Epithelial cell of esophagus (primary cell): ENCODE data around the genes FN1 and RPL37A.

- RRBS: no CpG with 5 or more reads among the region's 13 CpGs
These were observed 1.1 kb downstream of the IKZF2 start for GRCh38 chr2:213150075-213150936.

DNA sequence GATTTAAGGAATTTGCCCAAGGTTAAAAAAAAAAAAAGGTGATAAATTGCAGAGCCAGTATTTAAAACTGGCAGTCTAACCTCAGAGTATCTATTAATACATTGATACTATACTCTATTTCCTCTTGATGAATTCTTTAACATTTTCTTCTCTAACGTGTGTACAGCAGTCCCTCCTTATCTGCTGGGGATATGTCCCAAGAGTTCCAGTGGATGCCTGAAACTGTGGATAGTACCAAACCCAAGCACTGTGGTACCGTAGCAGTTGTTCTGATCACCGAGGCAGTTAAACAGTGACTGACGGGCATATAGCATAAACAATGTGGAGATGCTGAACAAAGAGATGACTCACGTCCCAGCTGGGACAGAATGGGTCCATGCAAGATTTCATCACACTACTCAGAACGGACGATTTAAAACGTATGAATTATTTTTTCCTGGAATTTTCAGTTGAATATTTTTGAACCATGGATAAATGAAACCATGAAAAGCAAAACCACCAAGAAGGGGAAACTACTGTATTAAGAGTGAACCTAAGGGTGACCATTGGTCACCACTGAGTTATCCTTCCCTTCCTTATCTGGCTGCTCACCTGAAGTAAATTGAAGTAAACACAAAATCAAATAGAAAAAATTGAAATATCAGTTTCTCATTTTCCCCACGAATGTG, 54.4 kb upstream of the SPAG16 start:
- RRBS: no CpG with 5 or more reads among the region's 9 CpGs

DNA sequence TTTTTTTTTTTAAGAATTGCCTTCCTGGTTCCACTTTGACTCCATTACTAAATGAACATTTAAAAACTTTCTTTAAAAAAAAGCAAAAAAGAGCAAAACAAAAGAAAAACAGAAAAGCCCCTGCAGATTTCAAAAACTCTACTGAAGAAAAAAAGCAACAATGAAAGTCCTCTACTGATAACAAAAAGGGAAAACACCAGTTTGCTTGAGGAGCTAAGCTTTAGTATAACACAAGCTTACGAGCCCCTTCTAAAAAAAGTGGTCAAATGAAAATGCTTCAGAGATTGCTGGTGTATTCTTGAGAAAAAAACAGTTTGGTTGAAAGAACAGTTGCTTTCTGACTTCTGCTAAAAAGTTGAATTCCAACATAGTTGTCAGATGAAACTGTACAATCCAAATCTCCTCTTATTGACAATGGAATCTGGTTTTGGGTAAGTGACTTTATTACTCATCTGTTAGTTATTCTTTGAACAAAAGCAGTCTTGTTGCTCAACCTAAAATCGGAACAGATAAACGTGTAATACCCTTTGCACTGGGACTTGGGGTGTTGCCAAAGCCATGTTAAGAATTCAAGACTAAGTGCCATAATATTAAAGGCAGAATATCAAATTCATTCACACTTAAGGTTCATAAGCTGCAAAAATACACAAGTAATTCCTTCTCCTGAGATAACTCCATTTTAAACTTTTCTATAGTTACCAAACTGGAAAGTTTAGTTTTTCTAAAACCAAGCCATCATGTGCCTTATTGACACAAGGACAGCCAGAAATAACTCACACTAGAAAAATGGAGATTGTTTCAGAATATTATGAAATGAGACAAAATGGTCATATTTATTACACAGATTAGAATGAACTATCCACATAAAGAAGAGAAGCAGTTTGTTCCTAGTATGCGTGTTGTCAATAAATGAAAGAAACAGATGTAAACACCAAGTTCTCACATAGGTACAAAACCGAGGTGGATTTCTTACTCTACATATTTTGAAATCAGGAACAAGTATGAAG, 45.3 kb upstream of the SPAG16 start:
- RRBS: no CpG with 5 or more reads among the region's 5 CpGs

GRCh38 chr2:215344600-215345096, 32.8 kb downstream of the ATIC start:
- RRBS: no CpG with 5 or more reads among the region's 10 CpGs

GRCh38 chr2:215409153-215410289, 26.3 kb downstream of the FN1 start:
- RRBS: no CpG with 5 or more reads among the region's 24 CpGs

DNA sequence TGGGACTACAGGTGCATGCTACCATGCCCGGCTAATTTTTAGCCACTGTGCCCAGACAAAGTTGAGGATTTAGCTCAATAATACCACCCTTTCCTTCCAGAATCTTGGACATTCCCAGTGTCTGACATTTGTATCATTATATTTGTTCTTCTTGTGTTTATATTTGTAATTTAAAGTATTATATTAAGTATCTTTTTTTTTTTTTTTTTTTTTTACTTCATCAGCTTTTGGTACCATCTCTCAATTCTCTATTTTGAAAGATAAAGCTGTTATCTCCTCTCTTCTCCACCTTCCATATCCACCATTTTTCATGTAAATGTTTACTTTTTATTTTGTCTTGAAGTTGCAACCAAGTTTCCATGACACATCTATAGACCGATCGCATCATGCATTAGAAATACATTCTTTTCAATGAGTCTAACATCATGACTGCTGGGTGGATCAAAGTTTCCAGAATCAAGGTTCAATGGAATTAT, 23.3 kb downstream of the FN1 start:
- RRBS: no CpG with 5 or more reads among the region's 3 CpGs

DNA sequence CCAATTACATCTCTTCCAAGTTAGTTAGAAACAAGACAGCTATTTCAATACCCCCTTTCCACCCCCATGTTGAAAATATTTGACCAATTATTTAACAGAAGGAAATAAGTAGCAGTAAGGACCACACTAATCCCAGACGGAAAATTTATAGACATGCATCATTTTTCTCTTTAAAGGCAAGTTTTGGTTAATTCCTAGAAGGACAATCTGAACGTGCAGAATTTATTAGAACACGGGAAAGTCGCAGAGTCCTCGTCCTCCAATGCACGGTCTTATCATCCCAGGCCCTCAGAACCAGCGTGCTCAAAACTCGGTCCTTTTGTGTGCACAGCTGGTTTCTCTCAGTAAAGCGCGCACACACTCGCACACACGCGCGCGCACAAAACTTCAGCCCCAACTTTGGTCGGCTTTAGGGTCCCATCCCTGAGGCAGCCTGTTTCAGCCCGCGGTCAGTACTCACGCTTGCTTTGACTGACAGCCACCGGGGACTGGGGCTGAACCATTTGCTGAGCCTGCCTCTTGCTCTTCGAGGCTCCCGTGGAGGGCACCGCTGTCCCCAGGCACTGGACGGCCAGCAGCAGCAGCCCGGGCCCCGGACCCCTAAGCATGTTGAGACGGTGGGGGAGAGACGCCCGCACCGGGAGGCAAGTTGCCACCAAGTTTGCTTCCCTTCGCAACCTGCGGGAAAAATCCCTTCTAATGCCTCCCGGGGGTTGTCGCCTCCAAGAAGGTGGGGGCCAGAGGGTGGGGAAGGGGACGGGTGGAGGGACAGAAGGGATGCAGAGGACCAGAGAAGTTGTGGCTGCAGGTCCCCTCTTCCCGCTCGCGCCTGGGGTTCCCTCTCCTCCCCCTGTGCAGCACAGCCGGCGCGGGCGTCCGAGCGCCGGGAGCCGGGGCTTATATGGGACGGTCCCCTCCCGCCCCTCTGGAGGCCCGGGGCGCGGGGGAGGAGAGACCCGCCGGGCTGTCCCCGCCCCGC, at the start of gene FN1:
TSS of gene FN1 (minus strand) at position 874 of the 979 bp plus-strand sequence.
- RRBS: 2% methylated on average over 11 of the region's 55 CpGs

DNA sequence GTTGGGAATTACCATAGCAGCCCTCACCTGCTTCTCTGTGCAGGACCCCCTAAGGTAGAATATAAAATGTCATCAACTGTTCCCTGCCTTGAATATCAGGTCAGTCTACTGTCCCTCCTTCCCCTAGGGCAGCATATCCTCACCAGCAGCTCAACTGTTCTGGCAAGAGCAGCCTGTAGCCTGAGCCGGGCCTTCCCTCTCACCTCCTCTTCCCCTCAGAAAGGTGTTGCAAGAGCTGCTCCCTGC, 184.9 kb downstream of the MREG start:
- RRBS: no CpG with 5 or more reads among the region's 1 CpG

GRCh38 chr2:216048616-216049006, 33.0 kb downstream of the PECR start:
- RRBS: no CpG with 5 or more reads among the region's 7 CpGs

GRCh38 chr2:216082464-216083277, 952 bp downstream of the TMEM169 start:
- RRBS: no CpG with 5 or more reads among the region's 10 CpGs

GRCh38 chr2:216114614-216115702, 5.8 kb downstream of the XRCC5 start:
- RRBS: no CpG with 5 or more reads among the region's 31 CpGs

DNA sequence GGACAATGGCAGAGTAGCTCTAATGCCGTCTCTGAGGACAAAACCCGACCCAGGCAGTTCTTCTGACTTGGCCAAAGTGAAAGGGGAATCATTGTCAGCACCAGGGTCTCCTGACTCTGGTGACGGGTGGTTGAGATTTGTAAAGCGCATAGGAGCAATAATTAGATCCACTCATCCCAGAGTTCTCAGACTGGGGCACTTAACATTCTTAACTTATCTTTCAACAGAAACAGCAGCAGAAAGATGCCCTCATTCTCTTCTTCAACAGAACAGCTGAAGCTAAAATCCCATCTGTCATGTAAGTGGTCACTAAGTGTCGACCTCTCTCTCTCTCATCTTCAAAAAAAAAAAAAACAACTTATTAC, 34.3 kb upstream of the RPL37A start:
- RRBS: no CpG with 5 or more reads among the region's 5 CpGs

GRCh38 chr2:216498087-216498579, 511 bp upstream of the RPL37A start:
- RRBS: 0% methylated on average over 1 of the region's 13 CpGs

- RRBS: no CpG with 5 or more reads among the region's 53 CpGs
These were observed at the start of gene RPL37A for GRCh38 chr2:216498580-216499670. Gene RPL37A (plus strand): TSS chr2:216498844.

DNA sequence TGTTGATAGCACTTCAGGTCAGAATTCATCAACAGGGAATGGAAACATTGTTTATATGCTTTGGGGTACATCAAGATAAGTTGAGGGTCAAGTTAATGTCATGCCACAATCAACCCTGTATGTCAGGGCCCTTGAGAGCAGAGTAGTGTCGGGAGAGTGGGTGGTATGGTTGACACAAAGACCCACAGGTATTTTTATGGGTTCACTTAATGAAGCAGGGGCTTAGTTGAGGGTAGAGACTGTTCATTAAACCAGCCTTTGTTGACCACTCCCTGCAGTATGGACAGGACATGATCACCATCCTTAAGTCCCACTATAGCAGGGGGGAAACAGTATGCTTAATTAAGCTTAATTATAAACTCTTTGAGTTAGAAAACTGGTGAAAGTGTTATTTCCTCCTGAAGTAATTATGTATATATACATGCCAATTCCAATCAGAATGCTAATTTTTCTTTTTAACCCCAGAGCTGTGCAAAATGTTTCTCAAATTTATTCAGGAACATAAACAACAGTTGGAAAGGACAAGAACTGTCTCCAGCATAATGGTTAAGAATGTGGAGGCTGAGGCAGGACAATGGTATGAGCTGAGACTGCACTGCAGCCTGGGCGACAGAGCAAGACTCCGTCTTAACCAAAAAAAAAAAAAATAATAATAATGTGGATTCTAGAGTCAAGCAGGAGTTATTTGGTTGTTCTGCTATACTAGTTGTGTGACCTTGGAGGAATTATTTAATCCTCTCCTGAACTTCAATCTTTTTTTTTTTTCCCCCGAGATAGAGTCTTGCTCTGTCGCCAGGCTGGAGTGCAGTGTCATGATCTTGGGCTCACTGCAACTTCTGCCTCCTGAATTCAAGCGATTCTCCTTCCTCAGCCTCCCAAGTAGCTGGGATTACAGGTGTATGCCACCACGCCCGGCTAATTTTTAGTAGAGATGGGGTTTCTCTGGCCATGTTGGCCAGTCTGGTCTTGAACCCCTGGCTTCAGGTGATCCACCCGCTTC, 6.0 kb downstream of the RPL37A start:
- RRBS: no CpG with 5 or more reads among the region's 9 CpGs

DNA sequence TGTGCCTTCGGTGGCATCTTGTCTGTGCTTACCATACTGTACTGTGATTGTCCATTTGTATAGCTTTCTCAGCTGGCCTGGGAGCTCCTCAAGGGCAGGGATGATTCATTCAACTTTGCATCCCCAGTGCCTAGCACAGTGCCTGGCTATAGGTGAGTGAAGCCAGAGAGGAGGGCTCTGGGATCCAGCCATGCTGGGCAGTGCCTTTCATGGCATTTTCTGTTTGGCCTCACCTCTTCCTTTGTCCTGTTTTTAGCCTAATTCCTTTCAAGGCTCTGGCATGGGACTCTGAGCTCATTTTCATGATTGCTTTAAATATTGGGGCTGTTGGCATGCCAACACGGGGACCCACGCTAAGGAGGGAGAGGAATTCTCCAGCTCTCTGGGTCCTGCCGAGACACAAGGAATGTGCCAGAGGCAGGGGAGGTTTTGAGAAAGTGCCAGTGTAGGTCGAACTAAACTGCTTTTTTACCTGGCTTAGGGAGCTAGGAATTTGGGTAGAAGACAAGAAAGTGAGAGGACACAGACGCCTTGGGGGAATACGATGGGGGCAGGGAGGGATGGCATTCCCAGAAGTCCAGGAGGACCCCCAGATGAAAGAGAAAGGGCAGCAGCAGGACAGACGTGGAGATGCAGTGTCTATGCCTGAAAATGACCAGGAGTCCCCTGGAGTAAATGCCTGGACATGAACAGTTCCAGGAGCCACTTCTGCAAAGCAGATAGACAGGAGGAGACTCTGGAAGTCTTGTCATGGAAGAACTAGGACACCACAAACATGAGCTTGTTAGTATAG, 42.3 kb downstream of the RPL37A start:
- RRBS: no CpG with 5 or more reads among the region's 8 CpGs

DNA sequence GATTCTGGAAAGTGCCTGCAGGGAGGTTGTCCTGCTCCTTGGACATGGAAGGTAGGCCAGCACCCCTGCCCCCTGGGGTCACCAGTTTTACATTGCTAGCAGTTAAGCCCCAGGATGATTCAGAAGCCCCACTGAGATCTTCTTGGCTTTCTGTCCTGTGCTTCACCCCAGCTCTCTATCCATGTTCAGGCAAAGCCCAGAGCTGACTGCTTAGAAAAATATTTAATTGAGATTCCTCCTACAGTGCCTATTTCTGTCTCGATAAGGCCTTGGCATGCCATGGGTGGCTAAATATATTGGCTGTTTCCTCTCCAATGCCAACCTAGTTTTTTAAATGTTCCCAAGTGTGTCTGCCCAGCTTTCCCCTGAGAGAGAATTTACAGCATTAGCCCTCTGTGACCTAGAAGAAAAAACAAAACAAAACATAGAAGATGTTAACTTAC, 48.4 kb downstream of the RPL37A start:
- RRBS: no CpG with 5 or more reads among the region's 1 CpG

DNA sequence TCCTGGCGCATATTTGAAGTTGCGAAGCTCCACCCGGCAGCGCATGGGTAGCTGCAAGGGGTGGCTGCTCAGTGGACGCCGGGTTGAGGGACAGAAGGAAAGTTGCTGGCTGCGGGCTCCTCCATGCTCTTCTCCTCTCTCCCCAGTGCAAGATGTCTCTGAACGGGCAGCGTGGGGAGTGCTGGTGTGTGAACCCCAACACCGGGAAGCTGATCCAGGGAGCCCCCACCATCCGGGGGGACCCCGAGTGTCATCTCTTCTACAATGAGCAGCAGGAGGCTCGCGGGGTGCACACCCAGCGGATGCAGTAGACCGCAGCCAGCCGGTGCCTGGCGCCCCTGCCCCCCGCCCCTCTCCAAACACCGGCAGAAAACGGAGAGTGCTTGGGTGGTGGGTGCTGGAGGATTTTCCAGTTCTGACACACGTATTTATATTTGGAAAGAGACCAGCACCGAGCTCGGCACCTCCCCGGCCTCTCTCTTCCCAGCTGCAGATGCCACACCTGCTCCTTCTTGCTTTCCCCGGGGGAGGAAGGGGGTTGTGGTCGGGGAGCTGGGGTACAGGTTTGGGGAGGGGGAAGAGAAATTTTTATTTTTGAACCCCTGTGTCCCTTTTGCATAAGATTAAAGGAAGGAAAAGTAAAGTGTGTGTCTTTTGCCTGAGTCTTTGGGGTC, 30.7 kb downstream of the IGFBP2 start:
- RRBS: 78% methylated on average over 13 of the region's 27 CpGs

GRCh38 chr2:216673264-216673985, 21.9 kb downstream of the IGFBP5 start:
- RRBS: no CpG with 5 or more reads among the region's 13 CpGs

GRCh38 chr2:216713506-216714259, 18.3 kb upstream of the IGFBP5 start:
- RRBS: no CpG with 5 or more reads among the region's 7 CpGs